Hematopoietic multipotent progenitor cell (in vitro differentiated cells): ENCODE results near the gene CFAP92.

DNA sequence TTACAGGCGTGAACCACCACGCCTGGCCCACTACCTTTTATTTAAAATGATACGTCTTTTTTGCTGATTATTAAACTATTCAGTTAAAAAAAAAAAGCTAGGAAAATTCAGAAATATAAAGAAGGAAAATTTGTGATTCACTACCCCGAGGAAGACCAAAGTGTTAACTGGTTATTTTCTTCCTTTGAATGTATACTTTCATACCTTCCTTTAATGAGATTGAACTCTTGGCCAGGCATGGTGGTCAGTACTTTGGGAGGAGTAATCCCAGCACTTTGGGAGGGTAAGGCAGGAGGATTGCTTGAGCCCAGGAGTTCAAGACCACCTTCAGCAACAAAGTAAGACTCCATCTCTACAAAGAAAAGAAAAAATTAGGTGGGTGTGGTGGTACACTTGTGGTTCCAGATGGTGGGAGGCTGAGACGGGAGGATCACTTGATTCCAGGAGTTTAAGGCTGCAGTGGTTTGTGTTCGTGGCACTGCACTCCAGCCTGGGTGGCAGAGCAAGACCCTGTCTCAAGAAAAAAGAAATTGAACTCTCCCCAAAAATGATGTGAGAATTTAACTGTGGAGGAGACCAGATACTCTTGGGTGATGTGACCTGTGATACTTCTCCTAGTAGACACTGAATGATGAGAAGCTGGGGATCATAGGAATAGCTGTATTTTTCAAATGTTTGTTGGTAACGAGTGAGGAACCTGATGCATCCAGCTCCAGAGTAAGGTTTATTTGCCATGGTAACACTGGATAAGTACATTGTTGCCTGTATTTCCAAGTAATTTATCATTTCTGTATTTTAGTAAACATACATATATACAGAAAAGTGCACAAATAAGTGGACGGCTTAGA is 6.6 kb downstream of the RAB7A start:
- CAGE, long polyA plus RNA: no peak

DNA sequence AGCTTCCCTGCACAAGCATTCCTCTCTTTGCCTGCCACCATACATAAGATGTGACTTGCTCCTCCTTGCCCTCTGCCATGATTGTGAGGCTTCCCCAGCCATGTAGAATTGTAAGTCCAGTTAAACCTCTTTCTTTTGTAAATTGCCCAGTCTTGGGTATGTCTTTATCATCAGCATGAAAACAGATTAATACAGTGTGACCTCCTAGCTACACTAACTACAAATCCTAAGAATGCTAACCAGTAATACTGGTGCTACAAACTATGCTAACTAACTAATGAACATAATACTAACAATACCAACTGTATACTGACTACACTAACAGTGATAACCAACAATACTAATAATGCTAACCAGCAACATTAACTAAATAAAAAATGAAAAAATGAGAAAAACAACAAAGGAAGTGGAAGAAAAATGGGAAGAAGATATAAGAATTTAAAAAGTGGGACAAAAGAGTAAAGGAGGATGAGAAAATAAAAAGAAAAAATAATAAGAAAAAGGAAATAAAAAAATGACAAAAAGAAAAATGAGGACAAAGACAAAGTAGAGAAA is 26.0 kb downstream of the RAB7A start:
- CAGE, long polyA plus RNA: no peak

DNA sequence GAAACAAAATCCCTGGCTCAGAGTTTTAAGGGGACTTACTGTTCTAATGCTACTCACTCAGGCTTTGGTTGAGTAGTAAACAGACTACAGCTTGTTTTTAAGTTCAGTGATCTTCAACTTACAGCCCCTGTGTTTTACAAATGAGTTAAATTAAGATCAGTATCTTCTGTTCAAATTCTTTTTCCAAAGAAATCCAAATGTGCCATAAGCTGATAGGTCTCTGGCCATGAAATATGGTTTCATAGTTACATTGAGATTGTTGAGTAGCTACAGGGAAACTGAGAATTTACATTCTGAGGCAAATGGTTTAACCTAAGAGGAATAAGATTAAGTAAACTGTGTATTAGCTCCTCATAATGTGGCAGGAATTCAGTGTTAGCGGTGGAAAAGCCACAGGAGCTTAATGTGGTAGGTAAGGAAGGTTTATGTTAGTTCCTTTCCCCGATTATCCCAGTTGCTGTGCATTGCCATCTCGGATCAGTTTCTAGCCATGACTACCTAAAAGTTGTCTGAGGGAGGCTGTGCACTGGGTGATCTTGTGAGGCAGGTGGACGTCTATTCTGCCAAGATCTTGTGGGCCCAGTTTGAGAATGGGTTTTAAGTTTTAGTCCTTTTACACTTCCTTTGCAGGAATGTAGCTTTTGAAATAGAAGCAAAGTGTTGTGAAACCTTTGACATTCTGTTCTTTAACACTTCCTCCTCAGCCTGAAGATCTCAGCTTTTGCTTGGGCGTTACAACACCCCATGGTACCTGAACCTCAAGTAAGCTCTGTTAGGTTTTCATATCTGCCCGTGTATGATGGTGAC is 33.1 kb downstream of the RAB7A start:
- CAGE, long polyA plus RNA: no peak

DNA sequence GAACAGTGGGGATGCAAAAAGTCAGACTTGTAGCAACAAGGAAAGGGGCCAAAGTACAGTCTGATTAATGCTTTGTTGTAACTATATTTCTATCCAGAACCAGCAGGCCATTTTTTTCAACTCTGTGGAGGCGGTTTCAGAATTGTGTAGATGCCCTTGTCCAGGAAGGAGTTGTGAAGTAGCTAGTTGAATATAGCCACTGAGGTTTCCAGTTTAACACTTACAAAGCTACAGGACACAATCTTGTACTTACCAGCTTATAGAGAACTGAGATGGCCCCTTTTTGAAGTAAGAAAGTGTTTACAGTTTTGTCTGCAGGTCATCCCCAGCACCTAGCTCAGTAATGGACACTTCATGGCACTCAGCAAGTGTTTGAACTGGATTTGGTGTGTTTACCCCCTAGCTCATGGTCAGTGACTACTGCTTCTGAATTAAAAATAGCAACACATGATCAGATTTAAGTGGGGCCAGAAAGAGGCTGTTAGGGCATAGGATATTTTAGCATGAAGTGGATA is 54.3 kb downstream of the RAB7A start:
- CAGE, long polyA plus RNA: no peak

- CAGE, long polyA plus RNA: no peak
Observed at GRCh38 chr3:128845621-128846859, 33.4 kb upstream of the ACAD9 start.

GRCh38 chr3:128882118-128882405 is 2.6 kb downstream of the ACAD9 start:
- CAGE, long polyA plus RNA: no peak

DNA sequence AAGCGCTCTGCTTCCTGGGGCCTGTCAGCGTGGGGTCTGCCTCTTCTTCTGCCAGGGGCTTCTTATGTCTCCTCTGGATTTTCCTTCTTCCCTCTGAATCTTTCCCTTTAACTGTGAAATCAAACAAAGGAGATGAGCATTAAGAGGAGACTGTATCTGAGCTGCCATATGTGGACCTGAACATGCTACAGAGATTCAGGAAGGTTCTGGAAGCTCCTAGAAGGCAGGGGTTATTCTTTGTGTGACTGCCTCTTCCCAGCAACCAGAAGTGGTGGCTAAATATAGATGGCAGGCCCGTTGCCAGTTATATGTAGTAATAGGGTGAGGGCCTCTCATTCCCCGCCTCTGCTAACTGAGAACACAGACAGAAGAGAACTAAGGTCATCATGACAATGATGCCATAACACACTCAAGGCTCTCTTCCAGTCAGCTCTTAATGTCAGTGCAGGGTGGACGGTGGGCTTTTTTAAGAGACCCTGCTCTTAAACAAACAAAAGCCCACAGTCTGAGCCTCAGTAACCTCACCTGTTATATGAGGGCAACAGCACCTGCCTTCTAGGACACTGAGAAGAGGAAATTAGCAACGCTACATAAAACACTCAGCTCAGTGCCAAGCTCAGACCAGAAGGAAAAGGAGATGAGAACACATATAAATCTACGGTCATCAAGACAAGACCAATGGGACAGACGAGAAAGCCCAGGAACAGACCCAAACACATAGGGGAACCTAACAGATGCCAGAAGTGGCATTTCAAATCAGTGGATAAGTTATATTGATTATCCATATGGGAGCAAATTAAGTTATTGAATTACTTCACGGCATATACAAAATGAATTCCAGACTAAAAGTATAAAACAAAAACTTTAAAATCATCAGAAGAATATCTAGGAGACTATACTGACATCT is 22.3 kb downstream of the CFAP92 start:
- CAGE, long polyA plus RNA: no peak

DNA sequence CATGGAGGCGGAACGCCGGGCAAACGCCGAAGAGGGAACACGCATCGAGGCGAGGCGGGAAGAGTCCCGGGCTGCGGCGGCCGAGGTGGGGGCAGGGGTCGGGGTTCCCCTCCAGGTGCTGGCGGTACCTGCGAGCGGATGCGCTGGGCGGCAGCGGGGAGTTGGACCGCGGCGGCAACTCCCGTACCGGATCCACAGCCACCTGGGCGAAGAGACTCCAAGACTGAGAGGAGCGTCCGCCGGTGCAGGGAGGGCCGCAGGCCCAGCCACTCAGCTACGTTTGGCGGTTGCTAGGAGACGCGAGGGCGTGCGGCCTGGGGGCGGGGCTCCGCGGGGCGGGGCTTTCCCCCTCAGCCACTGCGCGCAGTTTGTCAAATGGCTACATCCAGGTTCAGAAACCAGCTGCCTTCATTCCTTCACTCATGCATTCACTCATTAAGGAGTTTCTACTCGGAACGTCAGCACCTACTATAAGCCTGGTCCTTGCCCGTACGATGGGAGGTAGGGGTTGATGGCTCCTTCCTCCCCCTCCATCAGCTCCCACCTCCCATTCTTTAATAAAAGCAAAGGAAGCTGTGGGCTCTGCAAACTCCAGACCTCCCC is at the start of gene CFAP92:
CFAP92 (minus strand) TSS at position 225 of the 603 bp plus-strand sequence.
- CAGE, long polyA plus RNA: no peak

DNA sequence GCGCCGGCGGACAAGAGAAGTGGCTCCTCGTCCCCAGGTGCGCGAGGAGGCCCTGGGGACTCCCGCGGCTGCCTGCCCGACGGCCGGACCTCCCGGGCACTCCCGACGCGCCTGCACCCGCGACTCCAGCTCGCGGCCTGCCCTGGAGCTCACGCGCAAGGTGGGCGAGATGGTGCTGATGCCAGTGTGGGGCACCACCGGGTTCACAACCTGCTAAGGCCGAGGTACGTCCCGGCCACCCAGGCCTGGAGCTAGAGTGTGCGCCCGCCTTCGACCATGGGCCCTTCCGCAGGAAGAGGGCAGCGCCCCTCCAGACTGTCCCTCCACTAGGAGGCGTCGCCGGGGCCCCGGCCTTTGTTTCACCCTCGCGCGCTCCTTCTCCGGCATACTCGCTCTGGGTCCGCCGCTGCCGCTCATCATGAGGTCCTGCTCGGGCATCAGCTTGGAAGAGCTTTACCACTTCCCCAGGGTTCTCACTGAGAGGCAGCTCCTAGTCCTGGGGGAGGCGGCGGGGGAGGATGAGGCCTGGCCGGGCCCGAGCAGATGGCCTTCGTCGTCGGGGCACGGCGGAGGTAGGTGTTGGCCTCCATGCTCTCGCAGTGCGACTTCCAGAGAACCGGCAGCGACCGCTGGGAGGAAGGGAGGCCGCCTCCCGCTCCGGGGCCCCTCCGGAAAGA is 14.1 kb upstream of the GP9 start:
- CAGE, long polyA plus RNA: no peak

- CAGE, long polyA plus RNA: no peak
Observed at GRCh38 chr3:129047460-129047659, 13.2 kb upstream of the GP9 start.

- CAGE, long polyA plus RNA: no peak
Observed at GRCh38 chr3:129069485-129070086, 9.0 kb downstream of the GP9 start.

DNA sequence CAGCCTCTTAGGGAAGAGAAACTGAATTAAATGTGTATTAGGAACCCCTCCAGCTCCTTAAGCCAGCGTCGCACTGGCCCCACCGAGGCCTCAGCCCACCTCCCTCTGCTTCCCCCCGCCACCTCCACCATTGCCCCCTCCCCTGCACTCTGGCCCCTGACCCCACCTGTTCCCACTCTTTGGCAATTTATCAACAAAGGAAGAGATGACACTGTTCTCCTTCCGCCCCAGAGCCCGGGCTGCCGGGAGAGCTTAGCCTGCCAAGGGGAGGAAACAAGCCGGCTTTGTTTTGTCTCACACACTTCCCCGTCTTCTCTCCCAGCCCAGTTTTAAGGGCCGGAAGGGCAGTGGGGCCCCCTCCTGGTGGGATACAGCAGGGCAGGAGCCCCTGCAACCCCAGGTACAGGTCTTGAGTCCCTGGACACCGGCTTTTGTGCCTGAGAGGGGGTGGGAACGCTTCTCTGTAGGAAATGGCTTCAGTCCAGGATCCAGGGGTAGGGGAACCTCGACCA is 27.3 kb downstream of the GP9 start:
- CAGE, long polyA plus RNA: no peak

DNA sequence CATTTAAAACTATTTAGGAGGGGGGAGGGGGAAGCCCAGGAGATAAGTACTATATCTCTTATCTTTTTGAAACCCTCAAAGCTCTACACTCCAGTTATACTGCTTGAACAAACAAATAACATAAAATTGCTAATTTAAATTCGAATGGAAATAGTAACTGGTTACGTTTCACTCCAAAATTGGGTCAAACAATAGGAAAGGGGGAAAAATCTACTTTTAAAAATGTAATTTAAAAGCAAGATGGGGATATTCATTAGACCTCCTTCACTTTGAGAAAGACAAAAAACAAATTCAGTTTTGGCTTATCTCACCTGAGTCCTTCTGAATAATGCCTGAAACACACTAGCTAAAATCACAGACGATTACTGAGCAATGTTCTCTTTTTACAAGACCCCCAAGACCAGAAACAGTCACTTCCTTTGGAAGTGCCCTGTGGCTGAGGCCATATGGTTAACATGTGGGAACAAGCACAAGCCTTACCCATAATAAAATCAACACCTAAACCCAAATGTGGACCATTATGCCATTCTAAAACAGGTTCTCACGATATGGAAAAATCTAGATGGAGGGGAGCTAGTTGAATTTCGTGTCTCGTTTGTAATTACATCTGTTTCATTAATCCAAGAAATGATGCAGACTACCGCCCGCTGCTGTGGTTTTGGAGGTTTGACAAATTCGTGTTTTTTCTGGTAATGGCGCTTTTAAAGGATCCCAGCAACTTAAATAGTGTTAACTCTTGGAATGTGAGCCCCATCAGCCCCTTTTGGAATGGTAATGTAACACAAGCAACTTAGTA is 1.5 kb downstream of the CNBP start:
- CAGE, long polyA plus RNA: no peak

DNA sequence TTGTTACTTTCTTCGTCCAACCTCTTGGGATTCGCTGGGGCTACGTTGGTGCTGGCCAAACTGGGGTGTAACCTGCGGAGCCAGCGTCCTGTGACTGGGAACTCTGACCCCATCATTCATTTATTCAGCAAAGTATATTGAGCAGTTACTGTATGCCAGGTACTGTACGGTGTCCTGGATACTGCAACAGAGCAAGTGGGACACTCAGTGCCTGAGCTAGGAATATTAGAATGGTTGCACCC is 551 bp downstream of the COPG1 start:
- CAGE, long polyA plus RNA: no peak

DNA sequence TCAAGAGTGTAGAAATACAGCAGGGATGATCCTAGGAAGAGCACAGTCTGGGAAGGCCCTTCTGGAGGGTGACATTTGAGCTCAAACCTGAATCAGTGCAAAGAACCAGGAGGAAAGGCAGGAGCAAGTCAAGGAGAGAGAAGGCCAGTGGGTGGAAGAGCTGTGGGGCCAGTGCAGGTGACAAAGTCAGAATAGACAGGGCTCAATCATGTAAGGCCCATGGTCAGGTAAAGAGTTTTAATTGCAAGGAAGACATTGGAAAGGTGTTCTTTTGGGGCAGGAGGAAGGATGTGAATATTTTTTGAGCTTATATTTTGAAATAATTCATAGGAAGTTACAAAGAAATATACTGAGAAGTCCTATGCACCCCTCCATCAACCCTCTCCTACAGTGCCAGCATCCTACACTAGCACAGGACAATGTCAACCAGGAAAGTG is 11.9 kb downstream of the COPG1 start:
- CAGE, long polyA plus RNA: no peak

DNA sequence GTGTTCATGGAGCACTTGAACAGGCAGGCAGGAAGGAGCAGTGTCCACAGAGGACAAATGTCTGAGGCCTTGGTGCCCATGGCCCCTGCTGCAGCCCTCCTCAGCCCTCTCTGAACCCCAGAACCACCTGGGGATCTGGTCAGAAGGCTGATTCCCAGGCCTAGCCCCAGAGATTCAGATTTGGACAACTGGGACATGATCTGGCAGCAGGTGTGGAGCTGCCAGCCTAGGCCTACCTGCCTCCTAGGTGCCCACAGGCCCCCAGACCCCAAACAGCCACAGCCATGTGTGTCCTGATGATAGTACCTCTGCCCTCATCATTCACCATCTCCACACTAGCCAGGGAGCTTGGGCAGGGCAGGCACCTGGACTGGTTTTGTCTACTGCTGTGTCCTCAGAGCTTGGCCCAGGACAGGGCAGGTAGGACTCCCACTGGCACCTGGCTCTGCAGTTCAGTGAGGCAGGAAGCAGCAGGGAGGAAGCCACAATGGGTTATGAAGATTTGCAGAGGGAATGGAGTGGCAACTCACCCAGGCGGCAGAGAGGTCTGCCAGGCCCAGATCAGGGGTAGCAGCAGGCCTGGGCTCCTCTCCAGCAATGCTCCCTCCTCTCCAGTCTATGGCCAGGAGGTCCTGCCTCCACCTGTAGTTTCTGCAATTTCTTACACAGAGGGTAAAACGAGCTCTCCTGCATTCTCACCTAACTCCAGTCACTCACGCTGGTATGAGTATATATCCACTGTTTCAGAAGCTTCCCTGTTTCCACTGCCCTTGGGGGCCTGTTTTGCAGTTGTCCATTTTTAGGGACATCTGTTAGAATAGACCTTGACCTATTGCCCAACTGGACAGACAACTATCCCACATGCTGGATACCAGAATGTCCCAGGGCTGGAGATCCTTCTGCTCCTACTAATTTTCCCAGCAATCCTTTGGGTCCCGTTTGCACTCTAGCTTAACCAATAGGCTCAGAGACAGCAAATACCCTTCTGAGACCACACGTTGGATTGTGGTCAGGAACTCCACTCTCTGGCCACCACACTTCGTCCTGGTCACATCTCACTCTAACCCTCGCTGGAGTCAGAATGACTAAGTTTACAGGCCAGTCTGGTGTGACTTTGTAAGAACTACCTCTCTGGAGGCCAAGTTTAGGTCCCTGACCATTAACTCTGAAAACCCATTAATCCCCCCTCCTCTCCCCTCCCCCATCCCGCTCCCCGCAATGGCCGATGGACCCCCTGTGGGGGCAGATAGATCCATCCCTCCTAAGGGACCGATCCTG is 2.3 kb downstream of the H1-10 start:
- CAGE, long polyA plus RNA: no peak

DNA sequence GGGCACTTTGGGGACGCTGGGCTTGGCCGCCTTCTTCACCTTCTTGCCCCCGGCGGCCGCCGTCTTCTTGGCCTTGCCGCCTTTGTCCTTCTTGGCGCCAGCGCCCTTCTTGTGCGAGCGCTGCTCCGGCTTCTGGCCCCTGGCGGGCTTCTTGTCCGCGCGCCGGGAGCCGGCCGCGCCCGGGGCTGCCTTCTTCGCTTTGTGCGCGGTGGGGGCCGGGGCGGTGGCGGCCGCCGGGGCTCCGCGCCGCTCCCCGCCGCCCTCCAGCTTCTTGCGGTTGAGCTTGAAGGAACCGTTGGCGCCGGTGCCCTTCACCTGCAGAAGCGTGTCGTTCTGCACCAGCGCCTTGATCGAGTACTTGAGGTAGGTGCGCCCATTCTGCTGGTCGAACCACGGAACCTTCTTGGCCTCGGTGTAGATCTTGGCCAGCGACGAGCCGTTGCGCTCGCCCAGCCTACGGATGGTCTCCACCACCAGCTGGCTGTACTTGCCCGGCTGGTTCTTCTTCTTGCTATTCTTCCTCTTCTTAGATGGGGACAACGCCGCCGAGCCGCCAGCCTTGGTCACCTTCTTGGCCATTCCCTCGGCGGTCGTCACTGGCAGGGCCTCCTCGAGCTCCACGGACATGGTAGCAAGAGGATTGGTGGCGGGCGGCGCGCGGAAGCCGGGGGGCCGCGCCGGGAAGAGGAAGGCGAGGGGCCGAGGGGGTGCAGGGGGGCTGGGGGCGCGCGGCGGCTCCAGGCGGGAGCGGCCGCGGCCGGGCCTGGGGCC is 625 bp downstream of the H1-10 start:
- CAGE, long polyA plus RNA: no peak

DNA sequence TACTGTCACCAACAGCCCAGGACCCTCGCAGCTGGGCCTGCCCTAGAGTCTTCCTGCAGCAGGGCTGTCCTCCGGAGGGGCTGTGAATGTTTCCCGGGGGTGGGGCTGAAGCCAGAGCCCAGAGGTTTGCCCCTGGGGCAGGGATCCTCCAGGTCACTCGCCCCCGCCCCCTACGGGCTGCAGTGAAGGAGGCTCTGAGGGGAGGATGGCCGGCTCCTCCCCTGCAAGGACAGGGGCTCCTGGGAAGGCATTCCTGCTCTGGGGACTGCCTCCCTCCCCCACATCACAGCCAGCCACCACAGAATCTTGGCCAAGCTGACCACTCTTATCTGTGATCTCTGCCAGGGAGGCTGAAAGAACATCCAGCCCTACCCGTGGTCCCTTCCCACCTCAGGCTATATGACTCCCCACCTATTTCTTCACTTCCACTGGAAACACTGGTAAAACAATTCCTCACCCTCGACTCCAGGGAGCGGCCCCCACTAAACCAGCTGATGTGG is 28.5 kb upstream of the H1-10 start:
- CAGE, long polyA plus RNA: no peak

GRCh38 chr3:129413554-129414502 is 14.6 kb downstream of the EFCAB12 start:
- CAGE, long polyA plus RNA: no peak

DNA sequence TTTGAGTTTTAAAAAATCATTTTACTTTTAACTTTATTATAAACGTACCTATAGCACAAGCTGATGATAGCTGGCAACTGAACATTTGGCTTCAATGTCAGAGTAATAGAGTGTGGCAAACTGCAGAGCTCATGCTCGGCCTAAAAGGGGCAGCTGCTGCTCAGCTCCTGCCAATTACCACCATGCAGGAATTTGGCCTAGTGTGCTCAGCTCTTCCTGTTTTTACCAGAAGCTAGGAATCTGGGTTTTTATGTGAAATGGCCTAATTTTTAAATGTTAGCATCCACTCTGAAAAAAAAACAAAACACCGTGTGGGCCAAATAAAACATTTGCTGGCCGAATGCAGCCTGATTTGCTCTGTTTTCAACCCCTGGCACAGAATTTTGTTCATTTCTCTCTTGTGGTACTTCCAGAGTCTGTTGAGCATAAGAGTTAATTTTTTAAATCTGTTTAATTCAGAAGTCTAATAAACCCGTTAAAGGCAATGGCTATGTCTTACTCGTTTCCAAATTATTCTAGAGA is 1.8 kb downstream of the IFT122 start:
- CAGE, long polyA plus RNA: no peak